Adrenal gland (tissue), 7 donors: Measurements from ENCODE around the gene NFATC2.

DNA sequence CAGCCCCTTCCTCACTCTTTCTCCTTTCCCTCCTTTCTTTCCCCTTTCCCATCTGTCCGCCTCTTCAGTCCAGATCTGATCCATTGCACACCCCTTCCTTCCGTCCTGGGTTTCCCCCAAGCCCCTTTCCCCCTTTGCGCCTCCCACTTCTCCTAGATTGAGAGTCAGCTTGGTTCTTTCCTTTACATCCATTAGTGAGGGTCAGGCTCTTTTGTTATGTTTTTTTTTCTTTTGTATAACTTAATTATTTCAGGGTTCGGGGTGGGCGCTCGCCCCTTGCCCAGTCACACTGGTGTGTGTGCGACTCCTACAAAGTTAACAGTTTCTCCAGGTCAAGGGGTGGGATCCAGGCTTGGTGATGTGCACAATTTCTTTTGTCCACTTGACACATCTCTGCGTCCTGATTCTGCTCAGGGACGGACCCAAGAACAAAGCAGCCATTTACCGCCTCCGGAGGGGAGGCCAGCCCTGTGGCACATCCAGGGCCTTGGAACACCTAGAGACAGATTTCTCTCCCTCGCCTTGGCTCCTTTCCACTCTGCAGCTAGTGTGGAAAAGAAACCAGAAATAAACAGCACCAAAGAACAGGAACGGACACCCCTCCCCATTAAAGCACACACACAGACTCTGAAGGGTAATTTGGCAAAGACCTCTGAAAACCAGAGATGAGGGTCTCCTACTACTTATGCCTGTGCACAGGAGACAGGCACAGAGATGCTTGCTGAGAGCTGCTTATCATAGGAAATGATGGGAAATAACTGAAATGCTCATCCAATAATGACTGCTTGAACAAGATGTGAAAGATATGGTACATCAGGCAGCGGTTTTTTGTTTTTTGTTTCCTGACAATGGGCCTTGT, 784 bp upstream of the RIPOR3 start:
- PRO-cap, 3 experiments, result no peak in any of the 3 experiments
- RAMPAGE, long total RNA, 4 experiments, result no peak in any of the 4 experiments
- RRBS, result no CpG with 5 or more reads among the region's 14 CpGs

GRCh38 chr20:50693099-50693328, 1.7 kb upstream of the RIPOR3 start:
- PRO-cap, 3 experiments, result peak in 1 of 3 experiments; most common plus-strand start chr20:50693272 (in 1); most common minus-strand start chr20:50693175 (in 1)
- RAMPAGE, long total RNA, 4 experiments, result no peak in any of the 4 experiments

DNA sequence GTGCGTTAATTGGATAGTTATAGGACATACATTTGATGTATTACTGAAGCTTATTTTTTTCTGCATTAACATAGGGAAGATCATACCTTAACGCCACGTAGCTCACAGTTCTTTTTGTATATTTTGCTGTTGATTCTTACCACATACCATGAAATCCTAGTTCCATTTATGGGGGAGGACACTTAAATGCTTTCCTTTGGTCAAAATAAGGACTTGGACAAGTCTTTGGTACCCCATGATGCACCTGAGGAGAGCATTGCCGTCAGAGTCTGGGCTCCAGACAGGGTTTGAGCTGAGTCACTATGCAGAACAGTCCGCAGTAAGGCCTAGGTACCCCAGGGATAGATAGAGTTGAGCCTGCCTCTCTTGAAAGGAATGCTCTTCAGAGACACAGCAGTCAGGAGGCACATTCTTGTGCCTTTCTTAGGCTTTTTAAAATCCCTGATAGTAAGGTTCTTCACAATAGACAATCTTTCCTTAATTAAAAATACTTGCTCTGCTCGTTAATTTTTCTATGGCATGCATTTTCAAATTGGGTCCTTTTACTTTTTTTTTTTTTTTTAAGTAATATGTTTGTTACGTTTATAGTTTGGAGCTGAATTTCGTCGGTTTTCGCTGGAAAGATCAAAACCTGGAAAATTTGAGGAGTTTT, 6.0 kb downstream of the PARD6B start:
- PRO-cap, 3 experiments, result no peak in any of the 3 experiments
- RAMPAGE, long total RNA, 4 experiments, result no peak in any of the 4 experiments
- RRBS, result no CpG with 5 or more reads among the region's 10 CpGs

DNA sequence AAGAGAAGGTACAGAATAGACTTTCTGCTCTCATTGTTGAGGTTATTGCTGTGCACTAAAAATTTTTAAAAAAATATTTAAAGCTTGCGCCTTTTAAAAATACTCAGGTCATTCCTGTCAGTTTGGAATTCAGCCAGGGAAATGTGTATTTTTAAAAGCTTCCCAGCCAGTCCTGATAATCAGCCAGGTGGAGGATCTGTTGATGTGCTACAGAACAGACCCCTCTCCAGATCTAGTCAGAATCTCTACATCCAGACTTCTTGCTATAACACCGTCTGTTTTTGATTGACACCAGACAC, 11.6 kb downstream of the PARD6B start:
- PRO-cap, 3 experiments, result no peak in any of the 3 experiments
- RAMPAGE, long total RNA, 4 experiments, result no peak in any of the 4 experiments
- RRBS, result no CpG with 5 or more reads among the region's 2 CpGs

DNA sequence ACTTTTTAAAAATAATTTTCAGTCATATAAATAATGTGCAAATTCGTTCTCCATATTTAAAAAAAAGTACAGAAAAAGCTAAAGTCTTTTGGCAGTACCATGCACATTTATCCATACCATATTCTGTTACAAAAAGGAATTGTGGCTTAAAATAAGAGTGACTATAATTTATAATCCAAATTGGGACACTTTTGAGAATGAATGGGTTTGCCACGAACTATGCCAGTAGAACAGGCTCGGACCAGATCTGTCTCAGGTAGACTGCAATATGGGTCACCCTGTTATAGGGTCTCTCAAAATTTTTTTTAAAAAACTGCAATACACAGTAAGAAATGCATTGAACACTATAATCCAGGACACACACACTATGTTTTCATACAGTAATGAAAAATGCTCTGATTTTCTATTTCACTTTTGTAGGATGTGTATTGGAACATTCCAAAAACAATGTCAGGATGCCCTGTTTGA, 24.9 kb downstream of the PARD6B start:
- PRO-cap, 3 experiments, result no peak in any of the 3 experiments
- RAMPAGE, long total RNA, 4 experiments, result no peak in any of the 4 experiments
- RRBS, result no CpG with 5 or more reads among the region's 3 CpGs

- PRO-cap, 3 experiments, result no peak in any of the 3 experiments
- RAMPAGE, long total RNA, 4 experiments, result no peak in any of the 4 experiments
- RRBS, result 98% methylated on average over 3 of the region's 12 CpGs
Measured at GRCh38 chr20:50819297-50819840, 24.5 kb downstream of the BCAS4 start.

GRCh38 chr20:50856305-50856752, 61.5 kb downstream of the BCAS4 start:
- PRO-cap, 3 experiments, result no peak in any of the 3 experiments
- RAMPAGE, long total RNA, 4 experiments, result no peak in any of the 4 experiments
- RRBS, result no CpG with 5 or more reads among the region's 6 CpGs

DNA sequence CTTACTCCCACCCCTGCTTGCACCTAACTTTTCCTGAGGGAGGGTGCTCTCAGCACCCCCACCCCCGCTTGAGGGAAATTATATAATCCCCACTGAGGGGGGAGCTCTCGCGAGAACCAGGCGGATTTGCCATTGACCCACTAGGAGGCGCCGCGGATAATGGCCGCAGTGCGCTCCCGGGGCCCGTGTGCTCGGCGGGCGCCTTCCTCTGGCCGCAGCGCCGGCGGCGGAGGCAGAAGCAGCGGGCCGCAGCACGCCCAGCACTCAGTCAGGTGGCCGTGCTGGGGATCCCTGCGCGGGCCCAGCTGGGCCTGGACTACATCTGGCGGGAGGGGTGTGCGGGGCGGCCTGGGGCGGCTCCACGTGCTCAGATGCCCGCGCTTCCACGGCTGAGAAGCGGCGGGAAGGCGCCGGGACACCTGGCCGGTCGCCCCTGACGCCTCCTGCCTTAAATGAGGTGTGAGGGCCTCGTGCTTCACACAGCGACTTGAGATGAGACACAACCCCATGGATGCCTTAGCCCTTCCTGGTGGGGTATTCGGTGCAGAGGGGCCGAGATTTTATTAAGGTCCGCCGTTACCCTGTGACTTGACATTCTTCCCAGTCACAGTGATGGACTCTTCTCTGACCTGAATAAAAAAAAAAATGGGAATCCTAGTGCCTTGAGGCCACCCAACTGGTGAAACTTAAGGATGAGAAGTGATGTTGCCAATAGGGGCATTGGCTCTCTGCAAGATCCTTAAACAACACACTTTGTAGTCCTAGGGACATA, 499 bp upstream of the ADNP start:
- PRO-cap, 3 experiments, result peak in 3 of 3 experiments; most common plus-strand start position 168 of the sequence (in 3)
- RAMPAGE, long total RNA, 4 experiments, result start-site peak on the minus strand in 1 of 4 experiments, centred at position 50 of the sequence, 7 reads per replicate
- RRBS, result 1% methylated on average over 8 of the region's 46 CpGs

DNA sequence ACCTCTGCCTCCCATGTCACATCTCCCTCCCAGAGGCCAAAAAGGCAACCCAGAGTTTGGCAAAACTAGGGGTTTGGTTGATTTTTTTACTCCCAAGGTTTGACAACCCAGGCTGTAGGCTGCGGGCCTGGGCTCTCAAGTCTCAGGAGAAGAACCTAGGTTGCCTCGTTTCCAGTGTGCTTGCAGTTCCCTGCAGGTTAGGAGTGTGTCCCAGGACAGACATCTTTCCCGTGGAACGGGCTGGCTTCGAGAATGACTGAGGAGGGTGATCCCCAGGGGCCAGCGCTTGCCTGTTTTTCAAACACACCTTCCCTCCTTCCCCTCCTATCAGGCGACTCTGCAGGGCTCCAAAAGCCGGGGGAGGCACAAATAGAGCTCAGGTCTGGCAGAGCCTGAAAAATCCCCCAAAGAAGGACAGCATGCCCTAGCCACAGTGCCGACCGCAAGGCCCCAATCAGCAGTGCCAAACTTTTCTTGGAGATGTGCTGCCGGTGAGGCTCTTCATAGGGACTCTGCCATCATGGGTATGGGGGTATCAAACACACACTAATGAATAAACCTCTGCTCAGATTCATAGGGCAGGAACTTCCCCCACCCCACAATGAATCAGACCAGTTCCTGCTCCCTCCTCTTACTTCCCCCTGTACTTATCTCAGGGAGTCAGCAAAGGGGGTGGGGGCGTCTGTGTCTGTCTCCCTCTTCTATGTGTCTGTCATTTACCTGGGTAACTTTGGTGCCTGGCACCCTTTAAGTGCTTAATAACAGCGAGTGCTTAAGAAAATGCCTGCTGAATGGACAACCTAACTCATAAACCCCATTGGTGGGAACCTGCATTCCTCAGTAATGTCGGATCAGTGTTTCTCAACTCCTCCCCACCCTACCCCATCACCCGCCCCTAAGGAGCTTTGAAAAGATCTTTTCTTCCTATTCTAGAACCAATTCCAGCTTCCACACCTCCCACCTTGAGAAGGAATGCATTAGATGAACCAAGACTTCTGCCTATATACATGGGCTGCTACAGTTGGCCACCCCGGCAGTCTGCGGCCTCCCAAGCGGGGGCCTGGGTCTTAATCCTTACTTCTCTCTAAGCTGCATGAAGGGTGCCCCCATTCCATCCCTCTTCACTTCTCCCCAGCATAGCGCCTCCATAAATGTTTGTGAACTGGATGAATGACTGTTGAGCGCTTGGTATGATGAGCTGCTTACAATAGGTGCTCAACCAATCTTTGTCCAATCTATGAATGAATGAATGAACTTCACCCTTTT, 1.5 kb downstream of the KCNG1 start:
- PRO-cap, 3 experiments, result no peak in any of the 3 experiments
- RAMPAGE, long total RNA, 4 experiments, result no peak in any of the 4 experiments
- RRBS, result no CpG with 5 or more reads among the region's 20 CpGs

DNA sequence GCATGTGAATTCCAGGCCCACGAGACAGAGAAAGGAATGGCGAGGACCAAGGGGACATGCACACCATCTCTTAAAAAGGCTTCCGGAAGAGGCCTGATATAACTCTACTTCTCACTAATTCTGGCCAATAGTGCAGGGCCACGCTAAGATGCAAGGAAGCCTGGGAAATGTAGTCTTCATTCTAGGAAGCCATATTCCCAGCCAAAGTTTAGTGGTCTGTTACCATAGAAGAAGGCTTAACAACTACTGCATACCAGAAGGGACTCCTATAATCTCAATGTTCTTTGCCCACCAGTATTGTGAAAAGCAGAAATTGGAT, 177.1 kb upstream of the KCNG1 start:
- PRO-cap, 3 experiments, result no peak in any of the 3 experiments
- RAMPAGE, long total RNA, 4 experiments, result no peak in any of the 4 experiments
- RRBS, result no CpG with 5 or more reads among the region's 4 CpGs

- PRO-cap, 3 experiments, result no peak in any of the 3 experiments
- RAMPAGE, long total RNA, 4 experiments, result no peak in any of the 4 experiments
- RRBS, result no CpG with 5 or more reads among the region's 3 CpGs
Measured at GRCh38 chr20:51286467-51286972, 256.0 kb downstream of the NFATC2 start.

DNA sequence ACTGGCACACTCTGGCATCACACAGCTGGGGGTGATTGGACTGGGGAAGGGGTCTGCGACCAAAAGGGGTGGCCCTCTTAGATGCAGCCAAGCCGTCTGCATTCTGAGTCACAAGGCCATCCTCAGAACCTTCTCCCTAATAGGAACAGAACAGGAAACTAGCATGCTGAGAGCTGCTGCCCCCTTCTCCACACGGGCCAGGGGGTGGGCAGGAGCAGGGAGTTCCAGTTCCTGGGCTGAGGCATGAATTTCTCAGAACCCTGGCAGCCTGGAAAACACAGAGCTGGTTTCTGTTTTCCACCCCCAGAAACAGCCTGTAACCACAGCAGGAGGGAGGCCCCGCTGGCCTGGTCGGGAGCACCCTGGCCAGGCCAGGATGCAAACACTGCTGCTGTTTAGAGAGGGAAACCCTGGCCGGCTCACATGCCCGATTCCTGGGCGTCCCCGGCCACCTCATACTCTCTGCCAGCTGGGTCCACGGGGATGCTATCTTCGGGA, 130.2 kb downstream of the NFATC2 start:
- PRO-cap, 3 experiments, result no peak in any of the 3 experiments
- RAMPAGE, long total RNA, 4 experiments, result no peak in any of the 4 experiments
- RRBS, result no CpG with 5 or more reads among the region's 11 CpGs

DNA sequence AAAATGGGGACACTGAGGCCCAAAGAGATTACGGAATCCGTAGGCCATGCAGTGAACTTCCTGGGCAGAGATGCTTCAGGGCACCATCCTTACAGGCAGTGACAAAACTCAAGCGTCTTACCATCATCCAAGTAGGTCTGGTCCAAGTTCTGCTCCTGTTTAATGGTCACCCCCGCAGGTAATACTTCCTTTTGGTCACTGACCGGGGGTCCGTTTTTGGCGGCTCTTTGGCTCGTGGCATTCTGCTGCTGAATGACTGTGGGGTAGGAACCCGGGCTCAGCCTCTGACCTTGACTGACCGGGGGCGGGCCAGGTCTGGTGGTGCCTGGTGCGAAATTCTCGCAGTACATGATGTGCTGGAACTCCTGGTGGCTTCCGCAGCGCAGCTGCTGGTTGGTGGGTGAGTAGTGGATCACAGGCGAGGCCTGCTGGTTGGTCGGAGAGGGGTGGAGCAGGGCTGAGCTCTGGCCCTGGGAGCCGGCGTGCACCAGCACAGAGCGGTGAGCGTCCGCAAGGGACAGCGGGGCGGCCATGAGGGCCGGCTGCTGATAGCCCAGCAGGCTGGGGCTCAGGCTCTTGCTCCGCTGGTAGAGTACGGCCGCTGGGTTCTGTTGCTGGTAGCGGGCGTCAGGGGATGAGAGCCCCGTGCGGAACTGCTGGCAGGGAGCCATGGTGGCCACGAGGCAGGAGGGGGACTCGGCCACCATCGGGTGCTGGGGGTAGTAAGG, 110.4 kb downstream of the NFATC2 start:
- PRO-cap, 3 experiments, result no peak in any of the 3 experiments
- RAMPAGE, long total RNA, 4 experiments, result no peak in any of the 4 experiments
- RRBS, result 87% methylated on average over 5 of the region's 35 CpGs

DNA sequence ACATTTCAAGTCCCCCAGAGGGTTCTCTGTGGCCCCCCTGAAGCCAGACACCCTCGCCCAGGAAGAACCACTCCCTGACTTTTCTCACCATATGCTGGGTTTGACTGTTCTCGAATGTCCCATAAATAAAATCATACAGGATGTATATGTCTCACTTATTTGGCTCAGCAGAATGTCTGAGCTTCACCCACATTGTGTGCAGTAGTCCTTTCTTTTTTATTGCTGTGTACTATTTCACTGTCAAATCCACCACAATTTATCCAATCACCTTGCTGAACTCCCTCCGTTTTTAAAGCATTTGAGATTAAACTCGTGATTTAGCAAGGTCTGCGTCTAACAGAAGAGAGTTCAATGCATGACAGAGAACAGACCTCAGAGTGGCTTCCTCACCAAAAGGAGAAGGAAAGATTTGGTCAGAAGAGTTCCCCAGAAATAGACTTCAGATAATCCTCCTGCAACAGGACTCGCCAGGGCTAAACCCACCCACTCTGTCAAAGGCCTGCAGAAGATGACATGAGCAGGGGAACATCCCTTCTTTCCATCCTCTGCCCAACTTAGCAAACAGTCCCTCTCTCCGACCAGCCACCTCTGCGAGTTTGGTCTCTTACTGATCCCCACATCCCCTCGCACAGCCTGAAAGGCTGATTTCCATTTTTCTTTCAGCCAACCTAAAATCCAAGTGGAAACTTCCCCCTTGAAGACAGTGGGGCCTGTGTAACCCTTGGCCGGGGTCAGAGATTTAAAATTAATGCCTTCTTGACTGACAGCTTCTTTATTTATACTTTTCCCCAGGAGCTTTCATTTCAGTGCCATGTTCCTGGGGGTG, 7.6 kb downstream of the NFATC2 start:
- PRO-cap, 3 experiments, result peak in 1 of 3 experiments; most common plus-strand start position 560 of the sequence (in 1)
- RAMPAGE, long total RNA, 4 experiments, result no peak in any of the 4 experiments
- RRBS, result no CpG with 5 or more reads among the region's 10 CpGs

DNA sequence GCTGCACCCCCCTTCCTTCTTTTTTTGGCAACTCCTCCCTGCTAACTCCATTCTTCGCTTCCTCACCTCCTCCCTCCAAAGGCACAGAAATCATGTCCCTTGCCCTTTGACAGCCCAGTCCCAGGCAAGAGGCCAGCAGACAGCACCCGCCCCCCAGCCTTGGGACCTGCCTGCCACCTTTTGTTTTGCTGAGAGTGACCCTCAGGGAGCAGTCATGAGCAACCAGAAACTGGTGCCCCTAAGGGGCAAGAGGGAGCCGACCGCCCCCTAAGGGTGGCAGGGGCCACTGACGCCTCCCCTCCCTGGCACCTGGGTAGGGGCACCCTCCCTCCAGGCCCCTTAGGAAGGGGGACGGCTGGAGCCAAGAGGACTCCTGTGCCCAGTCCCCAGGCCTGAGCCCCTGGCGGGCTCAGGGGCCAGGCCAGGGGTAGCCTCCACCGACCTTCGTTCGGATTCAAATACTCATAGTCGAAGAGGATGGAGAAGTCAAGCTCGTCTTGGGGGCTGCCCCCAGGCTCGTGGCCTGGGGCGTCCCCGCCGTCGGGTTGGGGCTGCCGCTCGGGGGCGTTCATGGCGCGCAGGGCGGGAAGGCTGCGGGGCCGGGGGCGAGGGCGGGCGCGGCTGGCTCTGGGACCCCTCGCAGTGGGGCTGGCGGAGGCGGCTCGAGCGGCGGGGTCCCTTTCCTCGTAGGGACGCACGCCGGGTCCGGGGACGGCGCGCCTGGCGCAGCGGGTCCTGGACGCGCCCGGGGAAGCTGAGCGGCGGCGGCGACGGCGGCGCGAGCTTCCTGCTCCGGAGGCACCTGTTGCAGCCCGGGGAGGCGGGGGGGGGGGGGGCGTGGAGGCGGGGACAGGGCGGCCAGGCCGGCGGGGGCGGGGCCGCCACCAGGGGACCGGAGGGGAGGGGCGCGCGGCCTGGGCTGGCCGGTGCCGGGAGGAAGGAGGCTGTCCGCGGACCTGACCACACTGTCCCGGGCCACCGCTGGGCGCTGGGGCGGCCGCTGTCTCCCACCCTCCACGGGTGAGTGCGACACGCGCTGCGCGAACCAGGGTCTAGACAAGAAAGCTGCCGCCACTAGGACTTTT, at the start of gene NFATC2:
NFATC2 (minus strand) TSS at position 792 of the 1,085 bp plus-strand sequence.
- PRO-cap, 3 experiments, result peak in 2 of 3 experiments; most common plus-strand start position 908 of the sequence (in 1); most common minus-strand start position 756 of the sequence (in 1)
- RAMPAGE, long total RNA, 4 experiments, result no peak in any of the 4 experiments
- RRBS, result 2% methylated on average over 36 of the region's 86 CpGs

GRCh38 chr20:51583500-51584000, 41.0 kb upstream of the NFATC2 start:
- PRO-cap, 3 experiments, result no peak in any of the 3 experiments
- RAMPAGE, long total RNA, 4 experiments, result no peak in any of the 4 experiments
- RRBS, result no CpG with 5 or more reads among the region's 16 CpGs

DNA sequence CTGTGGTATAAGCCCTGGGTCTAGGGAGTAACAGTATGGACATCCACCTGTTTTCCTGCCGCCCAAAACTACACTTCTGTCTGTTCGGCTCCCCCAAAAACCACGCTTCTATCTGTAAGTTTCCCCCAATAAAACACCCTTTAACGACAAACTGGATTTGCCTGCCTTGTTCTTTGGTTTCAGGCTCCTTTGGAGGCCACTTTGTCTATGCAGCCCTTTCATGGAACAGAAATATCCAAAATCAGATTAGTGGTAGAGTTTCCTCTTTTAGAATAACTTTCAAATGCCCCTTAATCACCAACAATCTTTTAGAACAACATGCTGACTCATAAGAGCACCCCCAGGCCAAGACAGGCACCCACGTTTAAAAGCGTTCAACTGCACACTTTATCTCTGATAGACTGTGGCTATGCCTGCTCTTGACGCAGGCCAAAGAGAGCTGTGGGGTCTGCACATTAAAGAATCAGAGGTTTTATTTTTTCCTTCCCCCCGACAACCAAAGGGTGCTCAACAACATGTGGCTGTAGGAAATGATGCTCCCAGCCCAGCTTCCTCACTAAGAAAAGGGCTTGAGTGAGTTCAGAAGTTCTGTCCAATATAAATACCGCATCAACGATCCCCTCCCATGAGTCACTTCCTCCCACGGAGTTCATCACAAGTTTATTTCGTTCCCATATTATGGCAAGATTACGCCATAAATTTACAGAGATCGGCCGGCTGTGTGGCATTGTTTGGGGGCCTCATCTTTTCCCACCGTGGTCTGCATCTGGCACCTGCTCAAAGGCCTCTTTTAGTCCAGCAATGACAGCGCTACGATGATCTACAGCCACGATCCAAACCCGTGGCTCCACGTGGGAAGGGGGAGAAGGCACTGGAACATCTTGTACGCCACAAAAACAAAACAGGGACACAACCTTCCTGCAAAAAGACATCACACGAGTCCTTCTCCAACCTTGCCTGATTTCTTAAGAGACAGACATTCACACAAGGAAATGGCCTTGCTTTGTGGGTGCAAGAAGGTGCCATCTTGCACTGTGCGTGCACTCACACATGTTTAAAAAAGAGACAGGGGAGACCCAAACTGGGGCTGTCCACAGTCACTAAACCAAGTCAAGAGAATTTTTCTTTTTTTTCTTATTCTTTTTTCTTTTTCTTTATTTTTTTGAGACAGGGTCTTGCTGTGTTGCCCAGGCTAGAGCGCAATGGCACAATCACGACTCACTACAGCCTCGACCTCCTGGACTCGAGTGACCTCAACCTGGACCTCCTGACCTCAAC, 88.8 kb upstream of the NFATC2 start:
- PRO-cap, 3 experiments, result peak in 1 of 3 experiments; most common plus-strand start position 695 of the sequence (in 1); most common minus-strand start position 532 of the sequence (in 1)
- RAMPAGE, long total RNA, 4 experiments, result no peak in any of the 4 experiments
- RRBS, result no CpG with 5 or more reads among the region's 28 CpGs

- PRO-cap, 3 experiments, result no peak in any of the 3 experiments
- RAMPAGE, long total RNA, 4 experiments, result no peak in any of the 4 experiments
- RRBS, result no CpG with 5 or more reads among the region's 3 CpGs
Measured at GRCh38 chr20:51701372-51701846, 66.8 kb downstream of the ATP9A start.

- PRO-cap, 3 experiments, result no peak in any of the 3 experiments
- RAMPAGE, long total RNA, 4 experiments, result no peak in any of the 4 experiments
- RRBS, result 6% methylated on average over 1 of the region's 7 CpGs
Measured at GRCh38 chr20:51801847-51802109, 543 bp downstream of the SALL4 start.

- PRO-cap, 3 experiments, result no peak in any of the 3 experiments
- RAMPAGE, long total RNA, 4 experiments, result no peak in any of the 4 experiments
- RRBS, result no CpG with 5 or more reads among the region's 1 CpG
Measured at GRCh38 chr20:51984883-51985487, 182.7 kb upstream of the SALL4 start.